Bronchus fibroblast of lung (primary cell): ENCODE measurements around the genes IRX5, NUDT21 and OGFOD1.

DNA sequence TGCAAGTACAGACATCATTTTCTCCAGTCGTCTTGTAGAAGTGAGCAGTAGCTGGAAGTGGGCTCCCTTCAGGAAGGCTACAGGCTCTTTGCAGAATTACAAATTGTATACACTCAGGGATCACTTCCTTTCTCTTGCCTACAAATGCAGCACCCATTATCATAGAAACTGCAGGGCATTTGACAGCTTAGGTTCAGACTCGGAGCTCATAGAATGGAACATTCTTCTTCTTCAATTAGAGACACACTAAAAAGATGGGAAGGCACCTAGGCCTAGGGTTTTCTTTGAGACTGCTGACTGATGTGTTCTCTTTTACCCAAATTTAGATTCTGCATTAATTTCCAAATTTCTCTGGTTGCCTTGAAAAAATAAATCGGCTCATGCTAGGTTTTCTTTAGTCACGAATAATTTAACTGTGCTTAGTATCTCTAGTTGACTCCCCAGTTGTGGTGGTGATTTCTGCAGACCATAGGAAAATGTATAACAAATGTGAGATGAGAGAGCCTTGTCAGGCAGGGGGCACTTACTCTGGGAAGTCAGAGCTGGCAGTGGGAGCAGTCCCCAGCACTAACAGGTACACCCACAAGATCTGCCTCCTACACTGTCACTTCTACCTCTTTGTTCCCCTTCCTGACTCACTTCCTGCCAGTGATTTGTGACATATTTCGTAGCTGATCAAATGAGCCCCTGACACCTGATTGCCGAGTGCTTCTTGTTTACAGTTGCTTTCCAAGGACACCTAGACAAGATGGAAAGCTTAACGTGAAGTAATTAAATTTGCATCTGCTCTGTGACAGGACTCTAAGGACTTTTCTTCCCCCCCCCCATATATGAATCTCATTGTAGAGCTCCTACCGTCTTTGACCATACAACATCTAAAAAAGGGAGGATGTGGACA lies 40.3 kb downstream of the FTO start:
- RAMPAGE, long total RNA, result no peak

- RAMPAGE, long total RNA, result no peak
Observed at GRCh38 chr16:53983405-53983740, 279.4 kb downstream of the FTO start.

DNA sequence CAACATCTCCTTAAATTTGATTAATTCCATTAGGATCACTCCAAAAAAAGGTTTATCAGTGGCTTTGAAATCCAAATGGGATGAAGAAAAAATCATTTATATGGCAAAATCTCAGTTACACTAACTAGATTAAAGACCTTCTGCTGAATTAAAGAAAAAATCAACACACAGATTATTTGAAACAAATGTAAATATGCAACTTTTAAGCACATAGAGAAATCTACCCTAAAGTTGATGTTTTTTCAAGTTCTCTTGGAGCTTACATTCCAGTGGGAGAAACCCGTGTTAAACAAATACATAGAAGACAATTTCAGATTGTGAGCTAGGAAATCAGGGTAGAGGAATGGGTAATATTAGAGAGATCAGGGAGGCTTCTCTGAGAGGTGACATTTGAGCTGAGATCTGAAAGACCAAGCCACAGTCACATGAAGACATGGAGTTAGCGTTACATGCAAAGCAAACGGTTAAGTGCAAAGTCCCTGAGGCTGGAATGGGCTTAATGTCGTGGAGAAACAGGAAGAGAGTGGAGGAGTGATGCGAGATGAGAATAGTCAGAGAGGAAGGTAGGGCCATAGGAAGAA lies 246.3 kb downstream of the IRX3 start:
- RAMPAGE, long total RNA, result no peak

DNA sequence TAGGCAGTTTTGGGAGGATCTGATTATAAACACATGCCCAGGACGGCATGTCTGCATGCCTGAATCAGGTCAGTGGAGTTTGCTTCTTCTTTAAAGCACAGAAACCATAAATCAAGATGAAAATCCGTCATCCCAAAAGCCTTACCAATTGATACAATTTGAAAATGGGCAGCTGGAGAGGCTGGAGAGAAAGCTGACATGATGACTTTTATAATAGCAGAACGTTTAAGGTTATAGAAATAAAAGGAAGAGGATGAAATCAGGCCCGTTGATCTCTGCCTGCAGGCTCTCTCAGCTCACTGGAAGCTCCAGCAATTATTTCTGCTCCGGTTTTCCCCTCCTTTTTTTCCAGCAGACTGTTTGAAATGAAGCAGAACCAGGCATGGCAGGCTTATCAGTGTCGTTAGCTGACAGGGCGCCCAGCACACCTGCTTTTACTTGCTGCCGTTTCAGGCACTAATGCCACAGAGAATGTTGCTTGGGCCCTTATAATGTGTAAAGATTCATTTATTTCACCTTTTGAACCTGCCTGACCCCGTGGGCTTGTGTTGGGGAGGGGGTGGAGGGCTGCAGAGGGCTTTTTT lies 108.2 kb downstream of the IRX3 start:
- RAMPAGE, long total RNA, result no peak

DNA sequence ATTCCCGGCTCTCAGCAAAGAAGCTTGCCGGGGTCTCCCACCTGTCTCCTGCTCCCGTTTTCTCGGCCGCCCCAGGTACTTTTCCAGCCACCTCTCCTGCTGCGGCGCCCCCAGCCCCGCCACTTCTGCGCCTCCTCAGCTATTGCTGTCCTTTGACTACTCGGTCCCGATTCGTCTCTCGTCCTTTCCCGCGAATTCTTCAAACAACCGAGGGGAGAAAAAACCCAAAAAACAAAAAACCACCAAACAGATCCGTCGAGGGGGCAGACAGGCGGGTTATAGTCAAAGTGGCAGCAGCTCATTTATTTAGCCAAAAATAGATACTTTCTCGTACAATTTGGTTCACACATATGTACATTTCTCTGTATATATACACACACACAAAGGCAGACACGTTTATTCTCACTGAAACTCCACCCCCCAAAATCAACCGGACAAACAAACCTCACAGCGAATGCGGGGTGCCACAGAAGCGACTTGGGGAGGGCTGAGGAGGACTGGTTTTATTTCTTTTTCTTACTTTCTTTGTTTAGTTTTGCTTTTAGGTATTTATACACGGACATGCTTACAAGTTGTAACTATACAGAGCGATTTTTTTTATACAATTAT lies 3.5 kb downstream of the IRX3 start:
- RAMPAGE, long total RNA, result no peak

DNA sequence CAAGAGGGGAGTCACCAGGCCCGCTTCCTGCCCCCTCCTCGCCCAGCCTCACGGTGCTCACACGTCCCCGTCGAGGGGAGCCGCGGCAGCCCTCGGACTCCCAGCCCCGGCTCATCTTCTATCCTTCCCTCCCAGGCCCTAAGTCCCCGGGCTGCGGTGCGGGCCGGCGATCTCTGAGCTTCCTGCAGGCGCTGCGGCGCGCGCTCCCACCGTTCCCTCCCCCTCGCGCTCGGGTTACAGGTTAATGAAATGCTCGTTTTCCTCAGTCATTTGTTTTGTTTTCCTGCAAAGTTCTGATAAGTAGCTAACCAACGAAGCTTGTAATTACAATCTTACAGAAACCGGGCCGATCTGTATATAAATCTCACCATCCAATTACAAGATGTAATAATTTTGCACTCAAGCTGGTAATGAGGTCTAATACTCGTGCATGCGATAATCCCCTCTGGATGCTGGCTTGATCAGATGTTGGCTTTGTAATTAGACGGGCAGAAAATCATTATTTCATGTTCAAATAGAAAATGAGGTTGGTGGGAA lies 3.0 kb upstream of the IRX3 start:
- RAMPAGE, long total RNA, result no peak

DNA sequence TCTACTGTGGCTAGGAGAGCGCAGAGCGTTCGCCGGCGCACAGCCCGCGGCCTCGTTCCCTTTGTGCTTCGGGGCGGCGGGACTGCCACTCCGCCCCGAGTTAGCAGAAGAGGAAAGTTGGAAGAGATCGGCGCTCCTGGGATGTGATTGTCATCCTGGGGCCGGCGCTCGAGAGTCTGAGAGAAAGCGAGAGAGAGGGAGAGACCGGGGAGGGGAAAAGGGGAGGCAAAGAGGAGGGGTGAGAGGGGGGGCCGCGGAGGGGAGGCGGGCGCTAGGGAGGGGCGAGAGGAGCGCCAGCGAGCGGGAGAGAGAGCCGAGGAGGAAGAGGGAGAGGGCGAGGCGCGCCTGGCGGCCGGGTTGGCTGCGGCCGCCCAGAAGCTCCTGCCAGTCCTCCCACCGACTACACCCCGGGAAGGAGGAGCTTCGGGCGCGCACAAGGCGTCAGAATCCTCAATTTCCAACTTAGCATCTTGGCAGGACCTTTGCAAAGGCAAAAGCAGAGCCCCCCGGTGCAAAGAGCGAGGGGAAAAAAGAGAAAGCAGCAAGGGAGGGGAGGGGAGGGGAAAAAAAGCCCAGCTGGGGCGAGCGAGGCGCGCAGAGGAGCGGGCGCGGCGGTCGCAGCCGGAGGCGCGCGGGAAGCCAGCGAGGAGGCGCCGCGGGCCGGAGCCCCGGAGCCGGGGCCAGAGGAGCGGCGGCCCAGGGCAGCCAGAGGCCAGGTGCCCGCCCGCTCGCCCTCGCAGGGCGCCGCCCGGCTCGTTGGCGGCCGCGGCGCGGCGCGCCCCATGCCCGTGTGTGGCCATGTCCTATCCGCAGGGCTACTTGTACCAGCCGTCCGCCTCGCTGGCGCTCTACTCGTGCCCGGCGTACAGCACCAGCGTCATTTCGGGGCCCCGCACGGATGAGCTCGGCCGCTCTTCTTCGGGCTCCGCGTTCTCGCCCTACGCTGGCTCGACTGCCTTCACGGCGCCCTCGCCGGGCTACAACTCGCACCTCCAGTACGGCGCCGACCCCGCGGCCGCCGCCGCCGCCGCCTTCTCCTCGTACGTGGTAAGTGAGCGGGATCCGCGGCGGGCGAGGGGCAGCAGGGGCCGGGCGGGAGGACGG lies at the start of gene IRX5:
Gene IRX5 (plus strand): TSS at position 465 of the 1,104 bp plus-strand sequence.
- RAMPAGE, long total RNA, result no peak

GRCh38 chr16:54934453-54935403 lies 4.1 kb downstream of the IRX5 start:
- RAMPAGE, long total RNA, result no peak

DNA sequence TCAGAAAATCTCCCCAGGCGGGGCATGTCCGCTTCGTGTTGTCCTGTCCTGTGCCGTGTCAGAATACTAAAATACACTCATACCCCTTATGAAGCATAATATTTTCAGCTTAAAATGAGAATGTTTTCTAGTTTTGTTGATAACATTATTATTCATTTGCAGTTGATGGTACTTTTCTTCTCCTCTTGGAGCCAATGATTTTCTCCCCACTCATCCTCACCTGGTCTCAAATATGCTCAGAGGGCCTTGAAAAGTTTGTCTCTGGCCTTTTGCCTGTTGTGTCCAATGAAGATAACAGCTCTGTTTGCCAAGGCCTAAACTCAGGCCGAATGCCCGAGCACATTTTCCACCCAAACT lies 48.6 kb downstream of the IRX6 start:
- RAMPAGE, long total RNA, result no peak

- RAMPAGE, long total RNA, result no peak
Observed at GRCh38 chr16:55496709-55497260, 12.1 kb upstream of the LPCAT2 start.

DNA sequence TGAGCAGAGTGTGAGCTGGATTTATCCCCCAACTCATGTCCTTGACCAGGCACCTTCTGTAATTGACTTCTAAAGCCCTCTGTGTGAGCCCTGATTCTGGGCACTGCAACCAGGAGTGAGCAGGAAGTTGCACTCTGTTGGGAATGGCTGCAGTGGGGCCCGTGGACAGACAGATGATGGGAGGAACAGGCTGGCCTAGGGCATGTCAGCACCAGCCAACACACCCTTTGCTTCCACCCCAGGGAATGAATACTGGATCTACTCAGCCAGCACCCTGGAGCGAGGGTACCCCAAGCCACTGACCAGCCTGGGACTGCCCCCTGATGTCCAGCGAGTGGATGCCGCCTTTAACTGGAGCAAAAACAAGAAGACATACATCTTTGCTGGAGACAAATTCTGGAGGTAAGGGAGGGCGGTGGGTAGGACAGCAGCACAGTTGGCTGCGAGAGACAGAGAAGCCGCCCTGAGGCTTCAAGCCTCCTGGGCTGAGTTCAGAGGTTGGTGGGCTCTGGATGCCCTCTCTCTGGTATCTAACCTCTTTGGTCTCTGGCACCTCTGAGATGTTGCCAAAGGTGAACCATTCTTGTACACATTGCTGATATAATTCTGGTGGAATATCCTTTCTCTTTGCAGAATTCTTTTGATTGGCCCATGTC lies 10.7 kb upstream of the LPCAT2 start:
- RAMPAGE, long total RNA, result no peak

DNA sequence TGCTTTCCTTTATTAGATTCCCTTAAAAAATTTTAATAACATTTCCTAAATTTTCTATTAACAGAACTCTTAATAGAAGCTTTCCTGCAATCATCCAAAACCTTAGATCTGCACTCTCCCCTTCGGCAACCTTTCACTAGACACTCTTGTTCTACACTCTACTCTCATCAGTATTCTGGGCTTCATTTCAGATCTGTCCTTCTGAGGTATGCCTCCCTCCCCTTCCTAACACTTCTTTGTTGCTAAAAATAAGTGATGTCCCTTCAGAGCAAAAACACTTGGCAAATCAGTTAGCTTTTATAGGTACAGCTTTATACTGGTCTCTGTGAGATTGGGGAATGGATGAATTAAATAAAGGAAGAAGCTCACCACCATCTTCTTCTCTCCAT lies 28.2 kb upstream of the GNAO1 start:
- RAMPAGE, long total RNA, result no peak

GRCh38 chr16:56205858-56206143 lies 14.5 kb downstream of the GNAO1 start:
- RAMPAGE, long total RNA, result no peak

DNA sequence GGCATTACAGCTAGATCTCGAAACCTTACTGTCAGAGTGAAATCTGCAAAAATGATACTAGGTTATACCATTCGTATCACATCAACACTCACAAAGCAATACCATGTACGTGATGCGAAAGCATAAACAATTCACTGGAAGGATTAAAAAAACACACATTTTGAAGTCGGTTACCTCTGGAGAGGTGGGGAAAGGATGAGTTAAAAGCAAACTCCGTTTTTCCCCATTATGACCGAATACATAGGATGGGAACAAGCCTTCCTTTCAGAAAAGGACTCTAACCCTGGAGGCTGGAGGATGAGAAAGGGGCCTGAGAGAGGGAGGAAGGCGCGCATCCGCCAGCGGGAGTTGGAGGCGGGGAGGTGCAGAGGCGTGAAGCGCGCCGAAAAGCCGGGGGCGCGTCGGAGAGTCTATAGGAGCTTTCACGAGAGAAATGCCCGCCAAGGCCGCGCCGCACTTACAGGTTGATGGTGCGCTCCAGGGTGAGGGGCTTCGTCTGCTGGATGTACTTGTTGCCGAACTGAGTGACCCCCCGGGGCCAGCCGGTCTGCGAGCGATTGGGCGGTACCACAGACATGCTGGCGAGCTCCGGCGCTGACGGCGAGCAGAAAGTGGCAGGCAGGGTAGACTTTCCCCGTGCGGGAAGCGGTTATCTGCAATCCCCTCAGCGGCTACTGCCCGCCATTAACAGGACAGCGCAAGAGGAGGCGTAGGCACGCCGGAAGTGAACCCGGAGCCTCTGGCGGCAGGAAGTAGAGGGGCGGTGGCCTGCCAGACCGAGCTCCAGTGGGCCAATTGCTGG lies at the start of gene NUDT21:
Gene NUDT21 (minus strand): TSS at position 707 of the 802 bp plus-strand sequence.
- RAMPAGE, long total RNA, result start-site peak on the minus strand centred at position 700 of the sequence, 19 bp wide, 766 and 178 reads in 2 replicates

DNA sequence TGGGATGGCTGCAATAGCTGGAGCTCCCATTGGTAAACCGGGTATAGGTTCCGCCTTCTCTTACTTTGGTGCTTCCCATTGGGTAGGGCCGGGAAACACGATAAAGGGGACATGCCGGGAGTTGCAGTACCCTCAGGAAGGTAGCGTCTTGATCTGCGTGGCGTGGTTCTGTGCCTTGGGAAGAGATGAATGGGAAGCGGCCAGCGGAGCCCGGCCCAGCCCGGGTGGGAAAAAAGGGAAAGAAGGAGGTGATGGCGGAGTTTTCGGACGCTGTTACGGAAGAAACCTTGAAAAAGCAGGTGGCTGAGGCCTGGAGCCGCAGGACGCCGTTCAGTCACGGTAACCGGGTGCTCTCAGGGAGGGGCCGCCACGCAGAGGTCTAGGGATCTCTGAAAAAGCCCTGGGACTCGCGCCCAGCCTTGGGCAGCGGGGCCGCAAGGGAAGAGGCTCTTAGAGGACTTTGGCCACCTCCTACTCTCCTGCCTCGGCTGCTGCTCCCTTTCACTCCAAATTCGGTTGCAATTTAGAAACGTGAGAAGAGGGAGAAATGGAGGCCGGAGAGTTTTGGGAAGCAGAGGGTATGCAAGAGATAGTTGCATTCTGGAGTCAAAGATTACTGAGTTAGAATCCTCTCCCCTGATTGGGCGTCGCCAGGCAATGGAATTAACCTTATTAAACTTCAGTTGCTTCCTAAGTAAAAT lies at the start of gene OGFOD1:
Gene OGFOD1 (plus strand): TSS at position 127 of the 701 bp plus-strand sequence.
- RAMPAGE, long total RNA, result start-site peak on the plus strand centred at position 136 of the sequence, 76 bp wide, 543 and 292 reads in 2 replicates

DNA sequence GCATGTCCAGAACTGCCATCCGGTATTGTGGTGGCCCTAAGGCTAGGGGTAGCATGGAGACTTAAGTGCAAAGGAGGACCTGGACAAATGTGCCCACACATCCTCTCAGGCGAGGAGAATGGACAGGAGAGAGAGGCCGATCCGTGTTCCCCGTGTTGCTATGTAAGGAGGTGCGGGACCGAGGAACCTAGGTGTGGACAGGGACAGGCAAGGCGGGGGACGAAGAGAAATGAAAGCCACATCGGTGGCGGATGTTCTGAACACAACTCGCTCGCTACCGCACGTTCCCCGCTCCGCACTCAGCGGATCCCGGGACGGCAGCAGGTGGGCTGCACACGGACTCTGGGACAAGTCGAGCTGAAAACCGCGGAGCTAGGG lies 533 bp upstream of the MT1E start:
- RAMPAGE, long total RNA, result no peak

DNA sequence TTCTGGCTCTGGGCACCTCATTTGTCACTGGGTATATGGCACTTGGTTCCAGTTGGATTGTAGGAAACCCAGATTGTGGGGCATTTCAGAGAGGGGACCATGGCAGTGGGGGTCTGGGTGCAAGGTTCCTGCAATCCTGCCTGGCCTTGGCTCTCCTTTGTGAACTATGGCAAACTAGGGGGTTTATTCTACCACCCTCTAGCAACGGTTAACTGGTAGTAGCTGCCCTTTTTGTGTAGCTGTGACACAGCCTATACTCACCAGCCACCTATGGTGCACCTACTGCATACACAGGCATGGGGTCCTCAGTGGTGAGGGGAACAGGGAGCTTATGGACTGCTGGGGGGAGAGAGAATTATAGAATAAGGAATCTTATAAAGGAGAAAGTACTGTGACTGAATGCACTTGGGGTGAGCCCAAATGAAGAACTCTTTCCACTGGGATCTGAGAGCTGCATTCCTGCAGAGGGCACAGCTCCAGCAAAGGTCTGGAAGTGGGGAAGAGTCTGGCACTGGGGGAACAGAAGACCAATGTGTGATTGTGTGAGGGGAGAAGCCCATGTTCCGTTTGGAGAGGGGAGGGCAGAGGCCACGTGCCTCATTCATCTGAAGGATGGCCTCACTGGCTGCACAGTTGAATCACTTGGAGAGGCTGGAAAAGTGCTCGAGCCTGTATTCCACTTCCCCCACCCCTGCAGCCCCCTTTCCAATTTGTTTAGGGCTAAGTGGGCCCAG lies 2.1 kb downstream of the MT1X start:
- RAMPAGE, long total RNA, result no peak

- RAMPAGE, long total RNA, result no peak
Observed at GRCh38 chr16:56936884-56937341, 5.0 kb downstream of the HERPUD1 start.

- RAMPAGE, long total RNA, result no peak
Observed at GRCh38 chr16:56937996-56938195, 6.0 kb downstream of the HERPUD1 start.

DNA sequence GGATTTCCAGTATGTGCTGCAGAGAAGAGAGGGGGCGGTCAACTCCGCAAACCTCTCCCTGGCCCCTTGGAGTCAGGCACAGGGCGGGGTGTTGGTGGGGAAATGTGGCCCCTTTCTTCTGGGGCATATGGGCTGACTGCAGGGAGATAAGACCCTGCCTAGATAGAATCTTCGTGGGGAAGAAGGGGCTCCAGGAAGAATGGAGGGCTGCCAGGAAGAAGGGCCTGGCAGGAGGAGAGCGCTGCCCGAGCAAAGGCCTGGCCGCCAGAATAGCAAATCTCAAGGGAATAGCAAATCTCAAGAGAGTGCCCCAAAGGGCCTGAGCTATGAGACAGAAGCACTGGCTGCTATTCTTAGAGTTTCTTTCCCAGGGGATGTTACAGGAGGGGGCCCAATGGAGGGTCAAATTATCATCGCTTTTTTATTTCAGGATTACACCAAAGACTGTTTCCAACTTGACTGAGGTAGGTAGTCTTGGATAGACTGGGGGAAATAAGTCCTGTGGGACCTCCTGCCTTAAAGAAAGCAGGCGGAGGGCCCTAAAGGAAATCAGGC lies 8.1 kb upstream of the NLRC5 start:
- RAMPAGE, long total RNA, result no peak